Parietal lobe (tissue), 2 donors: ENCODE results near the gene TMEM115.

- RAMPAGE, long total RNA, result no peak
Measured at GRCh38 chr3:50156685-50157742, 1.9 kb downstream of the SEMA3F start.

GRCh38 chr3:50162434-50162995 is 7.4 kb downstream of the SEMA3F start:
- RAMPAGE, long total RNA, result no peak

DNA sequence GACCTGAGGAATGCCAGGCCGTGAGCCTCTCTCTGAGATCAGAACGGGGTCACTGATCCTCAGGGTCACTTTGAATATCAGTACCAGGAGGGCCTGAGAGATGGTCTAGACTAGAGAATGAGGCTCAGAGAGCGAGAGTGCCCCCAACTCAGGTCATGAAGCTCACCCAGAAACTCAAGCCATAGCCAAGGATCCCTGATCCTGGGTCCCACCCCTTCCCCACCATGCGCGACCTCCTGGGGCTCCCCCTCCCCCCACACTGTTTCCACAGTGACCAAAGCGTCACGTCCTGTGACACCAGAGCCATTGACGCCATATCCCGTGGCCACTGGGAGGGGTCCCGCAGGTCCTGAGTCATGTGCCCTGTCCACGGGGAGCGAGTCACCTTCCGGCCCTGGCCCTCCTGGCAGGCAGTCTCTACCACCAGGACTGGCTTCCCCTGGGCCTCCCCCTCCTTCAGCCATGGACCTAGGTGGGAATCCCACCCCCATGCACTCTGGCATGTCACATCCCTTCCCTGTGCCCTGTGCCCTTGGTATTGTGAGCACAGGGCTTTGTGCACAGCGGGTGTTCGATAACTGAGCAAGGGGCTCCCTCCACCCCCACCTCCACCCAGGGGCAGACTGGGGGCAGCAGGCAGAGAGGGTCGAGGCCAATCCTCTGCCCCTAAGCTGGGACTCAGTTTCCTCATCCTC is 15.6 kb downstream of the SEMA3F start:
- RAMPAGE, long total RNA, result no peak

DNA sequence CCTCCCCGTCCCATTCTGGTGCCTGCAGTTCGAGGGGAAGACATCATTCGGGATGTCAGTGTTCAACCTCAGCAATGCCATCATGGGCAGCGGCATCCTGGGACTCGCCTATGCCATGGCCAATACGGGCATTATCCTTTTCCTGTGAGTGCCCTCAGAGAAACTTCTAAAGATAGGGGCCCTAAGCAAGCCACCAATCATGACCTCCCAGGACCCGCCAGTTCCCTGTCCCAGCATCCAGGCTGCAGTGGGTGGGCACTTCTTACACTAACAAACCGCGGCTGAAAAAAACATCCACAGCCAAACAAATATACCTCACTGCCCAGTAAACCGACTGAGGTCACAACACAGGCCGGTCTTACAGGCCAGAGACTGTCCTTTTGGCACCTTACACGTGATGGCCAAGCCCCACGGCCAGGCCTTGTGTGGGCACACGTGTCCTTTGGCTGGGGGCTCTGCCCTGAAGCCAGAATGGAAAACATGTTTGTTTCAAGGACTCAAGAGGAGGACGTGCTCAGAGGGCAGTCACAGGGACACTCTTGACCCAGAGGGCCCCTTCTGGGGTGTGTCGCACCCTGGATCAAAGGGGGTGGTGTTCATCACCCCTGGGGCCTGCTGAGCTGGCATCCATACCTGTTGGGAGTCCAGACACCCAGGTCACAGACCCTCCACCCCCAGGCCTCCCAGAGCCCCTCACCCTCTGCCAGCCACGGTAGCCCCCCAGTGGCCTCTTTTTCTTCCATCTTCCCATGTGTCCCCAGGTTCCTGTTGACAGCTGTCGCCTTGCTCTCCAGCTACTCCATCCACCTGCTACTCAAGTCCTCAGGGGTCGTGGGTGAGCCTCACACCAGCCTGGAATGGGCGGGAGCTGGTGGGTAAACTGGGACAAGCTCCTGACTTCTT is 9.8 kb downstream of the SLC38A3 start:
- RAMPAGE, long total RNA, result no peak

GRCh38 chr3:50220978-50221674 is 14.9 kb upstream of the GNAI2 start:
- RAMPAGE, long total RNA, result no peak

- RAMPAGE, long total RNA, result no peak
Measured at GRCh38 chr3:50238614-50239121, 2.7 kb downstream of the GNAI2 start.

DNA sequence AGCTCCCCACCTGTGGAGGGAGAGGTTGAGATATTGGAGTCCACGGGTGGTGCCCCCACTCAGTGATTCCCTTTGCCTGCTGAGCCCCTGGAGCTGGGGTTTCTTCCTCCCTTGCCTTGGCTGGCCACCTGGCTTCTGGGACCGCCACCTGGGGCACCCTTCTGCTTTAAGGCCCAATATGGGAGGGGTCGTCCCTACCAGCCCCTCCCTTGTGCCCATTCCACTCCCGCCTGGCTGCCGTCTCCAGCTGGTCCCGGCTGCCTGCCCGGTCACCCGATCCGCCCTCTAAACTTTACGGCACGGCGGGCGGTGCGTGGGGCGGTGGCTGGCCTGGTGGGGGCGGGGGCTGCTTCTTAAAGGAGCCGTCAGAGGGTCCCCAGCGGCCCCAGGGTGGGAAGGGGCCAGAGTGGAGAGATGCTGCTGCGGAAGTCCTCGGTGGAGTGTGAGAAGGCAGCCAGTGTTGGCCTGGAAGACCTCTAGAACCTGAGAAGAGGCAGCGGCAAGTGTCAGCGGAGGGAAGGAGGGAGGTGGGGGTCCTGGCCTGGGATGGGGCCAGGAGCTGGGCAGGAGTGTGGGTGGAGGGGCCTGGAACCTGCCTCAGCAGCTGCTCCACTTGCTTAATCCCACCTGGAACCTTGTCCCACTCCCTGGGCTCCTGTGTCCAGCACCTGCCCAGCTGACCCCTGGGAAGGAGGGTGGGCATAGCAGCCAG is 1.5 kb upstream of the SEMA3B start:
- RAMPAGE, long total RNA, result no peak

GRCh38 chr3:50269598-50270347 is 826 bp downstream of the SEMA3B start:
- RAMPAGE, long total RNA, result no peak

- RAMPAGE, long total RNA, result no peak
Measured at GRCh38 chr3:50358275-50359357, 705 bp downstream of the TMEM115 start.

DNA sequence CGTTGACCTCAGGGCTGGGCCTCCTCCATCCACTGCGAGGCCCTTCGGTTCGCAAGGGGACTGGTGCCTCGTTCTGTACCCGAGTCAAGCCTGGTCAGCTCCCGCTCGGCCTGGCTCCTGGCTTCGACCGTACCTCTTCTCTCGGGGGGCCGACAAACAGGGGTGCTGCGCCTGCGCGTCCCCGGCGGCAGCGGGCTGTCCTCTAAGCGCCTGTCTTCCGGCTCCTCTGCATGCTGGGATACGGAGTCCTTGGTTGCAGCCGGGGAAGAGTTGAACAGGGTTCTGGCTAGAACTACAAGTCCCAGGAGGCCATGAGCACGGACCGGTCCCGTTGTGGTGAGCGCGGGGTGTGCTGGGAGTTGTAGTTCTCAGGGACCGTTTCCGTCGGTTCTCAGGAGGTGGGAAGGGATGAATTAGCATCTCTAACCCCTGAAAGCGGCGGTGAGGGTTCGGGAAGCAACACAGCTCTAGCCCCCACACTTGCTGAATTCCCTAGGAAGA is at the start of gene TMEM115:
Gene TMEM115 (minus strand): TSS at position 164 of the 501 bp plus-strand sequence.
- RAMPAGE, long total RNA, result start-site peak on the minus strand centred at position 142 of the sequence, 26 bp wide, 301 and 96 reads in 2 replicates

DNA sequence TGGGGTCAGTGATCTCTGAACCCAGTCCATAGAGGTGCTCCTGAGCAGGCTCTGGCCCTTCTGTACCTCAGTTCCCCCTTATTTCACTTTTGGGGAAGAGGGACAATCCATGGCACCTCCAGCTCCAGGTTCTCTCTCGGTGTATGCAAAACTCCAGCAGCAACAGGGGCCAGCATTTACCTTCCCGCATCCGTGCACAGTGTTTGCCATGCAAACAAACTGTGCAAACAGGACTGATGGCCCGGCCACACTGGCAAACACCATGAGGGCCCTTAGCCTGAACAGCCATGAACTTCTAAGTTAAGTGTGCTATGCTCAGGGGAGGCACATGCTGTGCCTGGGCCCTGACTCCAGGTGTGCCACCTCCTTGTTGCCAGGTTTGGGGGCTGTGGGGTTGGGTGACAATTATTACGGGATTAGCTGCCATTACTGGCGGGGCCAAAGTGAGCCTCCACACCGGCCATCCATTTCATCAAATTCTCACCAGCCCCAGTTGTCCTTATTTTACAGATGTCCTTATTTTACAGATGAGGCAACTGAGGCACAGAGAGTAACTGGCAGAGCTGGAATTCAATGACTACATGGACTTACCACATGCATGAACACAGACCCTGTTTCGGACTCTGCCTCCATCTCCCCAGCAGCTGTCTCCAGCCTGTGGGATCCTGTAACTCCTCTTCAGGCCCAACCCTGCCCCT is 57.5 kb downstream of the CACNA2D2 start:
- RAMPAGE, long total RNA, result no peak

DNA sequence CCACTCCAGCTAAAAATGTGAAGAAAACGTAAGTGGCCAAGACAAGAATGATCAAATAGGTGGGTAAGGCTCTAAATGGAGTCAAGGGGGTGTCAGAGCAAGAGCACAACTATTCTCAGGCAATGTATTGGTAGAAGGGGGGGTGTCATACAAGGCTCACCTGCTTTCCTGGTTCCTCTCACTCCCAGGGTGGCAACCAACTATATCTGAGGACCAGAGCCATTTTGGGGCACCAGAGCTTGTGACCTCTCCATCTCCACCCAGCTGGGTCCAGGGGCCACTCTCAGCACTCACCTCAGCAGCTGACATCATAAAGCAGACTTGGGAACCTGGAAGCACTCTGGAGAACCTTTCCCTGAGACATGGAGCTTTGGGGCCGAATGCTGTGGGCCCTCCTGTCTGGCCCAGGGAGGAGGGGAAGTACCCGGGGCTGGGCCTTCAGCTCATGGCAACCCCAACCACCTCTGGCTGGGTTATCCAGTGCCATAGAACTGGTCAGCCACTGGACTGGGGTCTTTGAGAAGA is 1.5 kb downstream of the HEMK1 start:
- RAMPAGE, long total RNA, result no peak

- RAMPAGE, long total RNA, result no peak
Measured at GRCh38 chr3:50580653-50581052, 11.3 kb downstream of the HEMK1 start.

GRCh38 chr3:50607530-50608125 is 3.9 kb downstream of the CISH start:
- RAMPAGE, long total RNA, result no peak

DNA sequence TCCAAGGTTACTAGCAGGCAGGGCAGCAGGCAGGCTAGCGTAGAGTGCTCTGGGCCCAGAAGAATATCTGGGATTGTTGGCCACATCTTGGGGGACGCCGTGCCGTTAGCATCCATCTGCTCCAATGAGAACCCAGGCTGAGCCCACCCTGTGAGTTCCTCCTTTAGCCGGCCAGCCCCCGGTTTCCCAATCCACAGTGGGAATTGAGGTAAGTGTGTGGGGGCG is 425 bp downstream of the CISH start:
- RAMPAGE, long total RNA, result no peak

GRCh38 chr3:50612419-50613013 is 942 bp upstream of the CISH start:
- RAMPAGE, long total RNA, result no peak

- RAMPAGE, long total RNA, result no peak
Measured at GRCh38 chr3:50657808-50658478, 16.8 kb upstream of the DOCK3 start.

DNA sequence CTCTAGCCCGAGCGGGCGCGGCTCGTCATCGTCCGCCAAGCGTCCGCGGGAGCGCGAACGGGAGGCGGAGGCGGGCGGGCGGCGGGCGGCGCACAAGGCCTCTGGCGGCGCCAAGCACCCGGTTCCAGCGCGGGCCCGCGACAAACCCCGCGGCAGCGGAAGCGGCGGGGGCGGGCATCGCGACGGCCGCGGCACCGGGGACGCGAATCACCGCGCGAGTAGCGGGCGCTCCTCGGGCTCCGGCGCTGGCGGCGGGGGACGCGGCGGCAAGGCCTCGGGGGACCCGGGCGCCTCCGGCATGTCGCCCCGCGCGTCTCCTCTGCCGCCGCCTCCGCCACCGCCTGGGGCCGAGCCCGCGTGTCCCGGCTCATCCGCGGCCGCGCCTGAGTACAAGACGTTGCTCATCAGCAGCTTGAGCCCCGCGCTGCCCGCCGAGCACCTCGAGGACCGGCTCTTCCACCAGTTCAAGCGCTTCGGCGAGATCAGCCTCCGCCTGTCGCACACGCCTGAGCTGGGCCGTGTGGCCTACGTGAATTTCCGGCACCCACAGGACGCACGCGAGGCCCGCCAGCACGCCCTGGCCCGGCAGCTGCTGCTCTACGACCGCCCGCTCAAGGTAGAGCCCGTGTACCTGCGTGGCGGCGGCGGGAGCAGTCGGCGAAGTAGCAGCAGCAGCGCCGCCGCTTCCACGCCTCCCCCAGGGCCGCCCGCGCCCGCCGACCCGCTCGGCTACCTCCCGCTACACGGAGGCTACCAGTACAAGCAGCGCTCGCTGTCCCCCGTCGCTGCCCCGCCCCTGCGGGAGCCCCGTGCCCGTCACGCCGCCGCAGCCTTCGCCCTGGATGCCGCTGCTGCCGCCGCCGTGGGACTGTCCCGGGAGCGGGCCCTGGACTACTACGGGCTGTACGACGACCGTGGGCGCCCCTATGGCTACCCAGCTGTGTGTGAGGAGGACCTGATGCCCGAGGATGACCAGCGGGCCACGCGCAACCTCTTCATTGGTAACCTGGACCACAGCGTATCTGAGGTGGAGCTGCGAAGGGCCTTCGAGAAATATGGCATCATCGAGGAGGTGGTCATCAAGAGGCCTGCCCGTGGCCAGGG is 690 bp downstream of the RBM15B start:
- RAMPAGE, long total RNA, result no peak

GRCh38 chr3:51412930-51413223 is 21.8 kb downstream of the RBM15B start:
- RAMPAGE, long total RNA, result no peak

DNA sequence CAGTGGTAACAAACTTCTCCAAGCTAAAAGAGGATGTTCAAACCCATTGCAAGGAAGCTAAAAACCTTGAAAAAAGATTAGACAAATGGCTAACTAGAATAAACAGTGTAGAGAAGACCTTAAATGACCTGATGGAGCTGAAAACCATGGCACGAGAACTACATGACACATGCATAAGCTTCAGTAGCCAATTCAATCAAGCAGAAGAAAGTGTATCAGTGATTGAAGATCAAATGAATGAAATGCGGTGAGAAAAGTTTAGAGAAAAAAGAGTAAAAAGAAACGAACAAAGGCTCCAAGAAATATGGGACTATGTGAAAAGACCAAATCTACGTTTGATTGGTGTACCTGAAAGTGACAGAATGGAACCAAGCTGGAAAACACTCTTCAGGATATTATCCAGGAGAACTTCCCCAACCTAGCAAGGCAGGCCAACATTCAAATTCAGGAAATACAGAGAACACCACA is 22.0 kb upstream of the TEX264 start:
- RAMPAGE, long total RNA, result no peak